Skin of body (tissue), 2 donors: ENCODE measurements around a stretch of chr14.

DNA sequence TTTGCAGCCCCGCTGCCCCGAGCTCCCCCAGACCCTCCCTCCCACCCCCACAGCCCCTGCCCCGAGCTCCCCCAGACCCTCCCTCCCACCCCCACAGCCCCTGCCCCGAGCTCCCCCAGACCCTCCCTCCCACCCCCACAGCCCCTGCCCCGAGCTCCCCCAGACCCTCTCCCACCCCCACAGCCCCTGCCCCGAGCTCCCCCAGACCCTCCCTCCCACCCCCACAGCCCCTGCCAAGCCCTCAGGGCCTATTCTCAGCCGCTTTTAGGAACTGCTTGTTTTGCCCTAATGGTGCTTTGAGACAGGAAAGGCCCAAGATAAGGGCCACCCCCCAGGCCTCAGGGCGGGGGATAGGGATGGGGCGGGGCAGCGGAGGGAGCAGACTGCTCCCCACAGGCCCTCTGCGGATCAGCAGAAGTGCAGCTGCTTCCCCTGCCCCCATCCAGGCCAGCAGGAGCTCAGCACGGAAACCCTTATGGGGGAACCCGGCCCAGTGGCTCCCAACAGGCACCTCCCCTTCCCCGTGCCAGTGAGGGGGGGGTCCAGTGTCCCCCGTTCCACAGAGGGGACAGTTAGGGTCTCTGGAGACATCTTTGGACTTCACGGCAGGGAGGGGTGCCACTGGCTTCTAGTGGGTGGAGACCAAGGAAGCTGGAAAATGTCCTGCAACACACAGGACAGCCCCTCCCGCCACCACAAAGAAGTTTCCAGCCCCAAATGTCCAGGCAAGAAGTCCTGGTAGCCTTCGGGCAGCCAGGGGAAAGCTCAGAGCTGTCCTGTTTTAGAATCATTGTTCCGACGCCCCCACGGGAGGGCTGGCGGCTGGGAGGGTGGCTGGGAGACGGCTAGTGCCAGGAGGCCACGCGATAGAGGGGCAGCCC lies 10.2 kb upstream of the GPR132 start:
- RAMPAGE, long total RNA, result no peak

DNA sequence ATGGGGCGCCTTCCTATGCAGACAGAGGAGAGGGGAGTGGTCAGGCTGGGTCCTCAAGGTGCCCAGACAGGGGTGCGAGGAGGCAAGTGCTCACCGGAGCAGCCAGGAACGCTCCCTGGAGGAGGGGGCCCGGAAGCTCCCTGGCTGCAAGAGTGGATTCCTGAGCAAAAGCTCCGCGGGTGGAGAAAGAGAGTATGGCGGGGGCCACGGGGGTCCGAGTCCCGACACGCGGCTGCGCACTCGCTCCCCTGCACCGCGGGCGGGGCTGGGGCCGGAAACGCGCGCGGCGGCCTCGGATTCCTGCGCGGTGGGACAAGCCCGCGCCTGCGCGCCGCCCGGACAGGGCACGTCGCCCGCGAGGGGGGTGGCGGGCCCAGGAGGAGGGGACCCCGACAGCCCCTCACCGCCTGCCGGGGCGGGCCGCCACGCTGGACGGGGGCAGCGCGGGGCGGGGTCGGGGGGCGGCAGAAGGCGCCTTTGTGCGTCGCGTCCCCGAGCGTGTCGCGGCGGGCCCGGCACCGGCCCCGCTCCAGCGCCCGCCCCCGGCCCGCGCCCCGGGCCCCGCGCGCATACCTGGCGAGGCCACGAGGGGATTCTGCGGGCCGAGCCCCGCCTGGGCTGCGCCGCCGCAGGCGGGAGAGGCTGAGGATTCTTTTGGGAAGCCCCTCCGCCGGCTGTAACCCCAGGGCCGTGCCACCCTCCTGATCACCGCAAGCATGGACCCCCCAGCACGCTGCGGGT lies 27.9 kb upstream of the GPR132 start:
- RAMPAGE, long total RNA, result no peak

GRCh38 chr14:105195982-105197076 lies 15.2 kb upstream of the NUDT14 start:
- RAMPAGE, long total RNA, result no peak

- RAMPAGE, long total RNA, result no peak
Measured at GRCh38 chr14:105366984-105367492, 31.3 kb upstream of the TEX22 start.

- RAMPAGE, long total RNA, result no peak
Measured at GRCh38 chr14:105399855-105400834, 1.8 kb downstream of the TEX22 start.

DNA sequence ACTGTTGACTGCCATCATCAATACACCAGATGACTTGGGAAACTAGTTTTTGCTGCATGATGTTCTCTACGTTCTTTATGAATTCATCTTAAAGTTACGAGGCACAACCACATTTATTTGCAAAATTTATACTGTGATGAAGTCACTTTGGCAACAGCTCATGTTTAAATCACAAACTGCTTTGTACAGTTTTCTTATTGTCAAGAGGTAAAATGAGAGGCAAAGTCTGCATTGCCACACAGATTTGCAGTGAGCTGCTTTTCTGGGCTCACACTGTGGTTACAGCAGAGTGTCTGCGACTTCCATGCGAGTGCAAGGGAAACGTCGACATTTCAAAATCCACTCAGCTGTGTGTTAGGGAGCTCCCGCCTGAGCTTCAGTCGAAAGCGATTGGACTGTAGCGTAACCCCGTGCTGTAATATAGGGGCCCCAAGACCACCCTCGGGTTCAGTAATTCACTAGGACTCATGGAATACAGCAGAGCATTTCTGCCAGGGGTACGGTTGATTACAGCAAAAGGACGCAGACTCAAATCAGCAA lies 13.0 kb downstream of the MTA1 start:
- RAMPAGE, long total RNA, result no peak

DNA sequence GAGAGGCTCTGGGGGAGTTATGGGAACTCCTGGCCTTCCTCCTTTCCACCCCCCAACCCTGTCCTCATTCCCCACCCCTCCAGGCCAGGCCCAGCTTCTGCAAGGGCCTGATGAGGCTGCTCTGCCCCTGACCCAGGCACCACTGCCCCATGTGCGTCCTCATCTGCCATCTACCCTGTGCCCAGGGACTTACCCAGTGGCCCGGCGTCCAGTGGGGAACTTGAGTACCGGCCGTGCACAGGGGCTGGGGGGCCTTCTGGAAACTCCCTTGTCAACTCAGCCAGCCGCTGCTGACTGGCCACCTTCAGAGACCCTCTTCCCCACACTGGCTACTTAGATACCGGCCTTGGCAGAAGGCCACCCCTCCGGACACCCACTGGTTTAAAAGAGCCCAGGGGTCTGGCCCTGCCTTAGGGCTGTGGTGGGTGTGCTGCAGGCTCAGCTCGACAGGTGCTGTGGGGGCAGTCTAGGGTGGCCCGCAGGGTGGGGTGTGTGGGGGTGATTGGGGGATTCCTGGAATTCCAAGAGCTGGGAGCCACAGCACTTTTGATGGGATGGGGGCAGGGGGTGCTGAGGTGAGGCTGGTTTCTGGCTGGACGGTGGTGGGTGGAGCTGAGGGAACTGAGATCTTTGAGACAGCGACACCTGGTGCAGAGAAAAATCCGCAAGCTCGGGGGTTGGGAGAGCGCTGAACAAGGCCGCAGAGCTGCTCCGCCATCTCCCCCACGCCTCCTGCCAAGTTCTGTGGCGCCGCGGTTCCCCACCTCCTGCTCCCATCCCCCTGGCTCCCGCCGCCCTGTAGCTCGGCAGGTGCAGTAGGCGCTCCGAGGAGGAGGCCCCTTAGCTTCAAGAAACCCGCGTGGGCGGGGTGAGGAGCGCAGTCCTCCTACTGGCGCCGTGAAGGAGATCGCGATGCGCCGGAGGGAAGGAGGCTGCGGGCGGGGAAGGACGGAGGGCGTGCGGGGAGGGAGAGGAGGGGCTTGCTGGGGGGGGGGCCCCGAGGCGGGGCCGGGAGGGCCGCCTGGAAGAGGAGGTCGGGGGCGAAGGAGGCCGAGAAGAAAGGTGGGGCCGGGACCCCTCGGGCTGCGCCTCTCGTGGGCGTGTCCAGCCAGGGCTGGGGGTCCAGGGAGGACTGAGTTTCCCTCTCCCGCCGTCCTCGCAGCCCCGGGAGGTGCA lies 1.5 kb upstream of the TEDC1 start:
- RAMPAGE, long total RNA, result no peak

DNA sequence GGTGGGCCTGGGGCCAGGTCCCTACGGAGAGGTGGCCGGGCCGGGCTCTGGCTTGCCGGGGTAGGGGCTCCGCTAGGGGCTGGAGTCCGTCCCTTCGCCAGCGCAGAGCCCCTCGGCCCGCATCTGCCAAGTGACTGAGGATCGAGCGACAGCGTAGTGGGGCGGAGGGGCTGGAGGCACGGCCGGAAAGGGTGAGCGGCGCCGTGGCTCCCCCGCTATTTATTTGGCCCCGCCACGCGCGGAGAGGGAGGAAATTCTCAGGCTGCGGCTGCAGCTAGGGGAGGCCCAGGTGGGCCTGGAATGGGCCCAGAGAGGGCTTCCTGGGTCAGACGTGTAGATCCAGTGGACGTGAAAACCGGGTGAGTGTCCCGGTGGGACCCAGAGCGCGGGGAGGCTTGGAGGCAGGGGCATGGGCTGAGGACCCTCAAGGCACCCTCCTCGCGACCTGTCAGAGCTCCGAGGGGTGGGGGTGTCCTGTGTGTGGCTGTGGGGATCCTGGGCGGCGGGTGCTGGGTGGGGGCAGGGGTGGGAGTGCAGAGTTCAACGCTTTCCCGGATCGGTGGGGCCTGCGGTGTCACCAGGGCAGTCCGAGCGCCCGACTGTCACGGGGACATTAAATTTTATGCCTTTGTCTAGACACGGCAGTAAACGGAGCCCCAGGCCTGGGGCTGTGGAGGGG lies 836 bp downstream of the TMEM121 start:
- RAMPAGE, long total RNA, result no peak

DNA sequence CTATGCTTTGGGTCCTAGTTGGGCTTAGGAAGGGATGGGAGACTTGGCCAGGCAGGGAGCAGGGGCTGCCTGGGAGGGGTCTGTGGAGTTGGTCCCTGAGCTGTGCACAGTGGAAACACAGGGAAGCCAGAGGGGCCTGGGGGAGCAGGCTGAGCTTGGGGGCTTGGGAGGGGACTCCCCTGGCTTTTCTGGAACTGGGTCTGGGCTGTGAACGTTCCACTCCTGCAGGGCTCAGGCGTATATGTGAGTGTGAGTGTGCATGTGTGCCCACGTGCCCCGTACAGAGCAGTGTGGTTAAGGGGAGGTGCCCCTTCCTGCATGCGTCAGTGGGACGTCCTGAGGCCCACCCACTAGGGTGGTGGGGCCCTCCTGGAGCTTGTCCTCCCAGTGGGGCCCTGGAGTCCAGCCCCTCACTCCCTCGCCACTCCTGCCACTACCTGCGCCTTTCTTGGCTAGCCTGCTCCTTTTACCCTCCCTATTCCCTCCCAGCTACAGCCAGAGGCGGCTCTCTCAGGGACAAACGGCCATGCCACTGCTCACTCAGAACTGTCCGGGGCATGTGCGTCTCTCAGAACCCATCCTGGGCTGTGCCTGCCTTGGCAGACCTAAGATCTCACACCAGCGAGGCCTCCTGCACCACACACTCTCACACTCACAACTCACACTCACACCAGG lies 59.8 kb downstream of the TMEM121 start:
- RAMPAGE, long total RNA, result no peak

GRCh38 chr14:105700570-105701356 lies 174.4 kb downstream of the TMEM121 start:
- RAMPAGE, long total RNA, result no peak

GRCh38 chr14:105742627-105743148 lies 216.3 kb downstream of the TMEM121 start:
- RAMPAGE, long total RNA, result no peak

DNA sequence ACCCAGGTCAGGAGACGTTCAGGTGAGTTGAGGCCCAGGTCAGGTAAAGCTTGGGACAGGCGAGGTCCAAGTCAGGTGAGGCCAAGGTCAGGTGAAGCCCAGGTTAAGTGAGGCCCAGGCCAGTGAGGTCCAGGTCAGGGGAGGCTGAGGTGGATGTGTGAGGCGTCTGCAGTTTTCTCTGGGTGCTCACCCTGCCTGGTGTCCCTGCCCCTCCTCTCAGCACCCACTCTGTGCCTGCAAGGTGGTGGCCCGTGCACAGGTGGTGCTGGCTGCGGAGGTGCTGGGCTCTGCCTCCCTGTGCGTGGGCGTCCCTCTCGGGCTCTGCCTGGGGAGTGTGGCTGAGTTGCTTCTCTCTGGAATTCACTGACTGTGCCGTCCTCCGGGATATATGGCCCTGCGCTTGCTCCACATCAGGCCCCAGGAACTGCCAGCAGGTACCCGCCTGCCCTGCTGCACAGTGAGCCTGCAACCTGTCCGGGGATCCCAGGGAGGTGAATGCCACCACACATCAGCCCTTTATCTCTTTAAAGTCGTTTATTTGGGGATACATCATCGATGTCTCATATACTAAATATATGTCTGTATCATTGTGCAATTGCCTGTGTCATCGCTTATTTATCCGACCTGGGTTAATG lies 379.1 kb downstream of the TMEM121 start:
- RAMPAGE, long total RNA, result no peak

GRCh38 chr14:106012135-106012729 lies 485.8 kb downstream of the TMEM121 start:
- RAMPAGE, long total RNA, result no peak

DNA sequence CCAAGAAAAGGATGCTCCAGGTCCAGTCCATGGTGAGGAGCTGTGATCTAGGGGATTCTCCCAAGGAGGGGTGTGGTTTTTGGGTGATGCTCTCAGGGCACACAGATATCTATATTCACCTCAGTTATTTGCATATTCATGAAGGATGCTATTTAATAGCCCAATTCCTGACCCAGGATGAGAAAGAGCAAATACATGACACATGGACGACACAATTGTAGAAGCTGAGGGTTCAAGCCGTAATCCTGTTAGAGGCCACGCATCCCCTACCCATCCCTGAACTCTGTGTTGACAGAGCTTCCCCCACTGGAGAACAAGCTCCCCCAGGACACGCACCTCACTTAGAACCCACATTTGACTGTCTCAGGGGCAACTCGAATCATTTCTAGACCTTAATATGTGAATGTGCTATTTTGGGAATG lies 658.9 kb downstream of the TMEM121 start:
- RAMPAGE, long total RNA, result no peak

GRCh38 chr14:106397029-106397571 lies 870.7 kb downstream of the TMEM121 start:
- RAMPAGE, long total RNA, result no peak

DNA sequence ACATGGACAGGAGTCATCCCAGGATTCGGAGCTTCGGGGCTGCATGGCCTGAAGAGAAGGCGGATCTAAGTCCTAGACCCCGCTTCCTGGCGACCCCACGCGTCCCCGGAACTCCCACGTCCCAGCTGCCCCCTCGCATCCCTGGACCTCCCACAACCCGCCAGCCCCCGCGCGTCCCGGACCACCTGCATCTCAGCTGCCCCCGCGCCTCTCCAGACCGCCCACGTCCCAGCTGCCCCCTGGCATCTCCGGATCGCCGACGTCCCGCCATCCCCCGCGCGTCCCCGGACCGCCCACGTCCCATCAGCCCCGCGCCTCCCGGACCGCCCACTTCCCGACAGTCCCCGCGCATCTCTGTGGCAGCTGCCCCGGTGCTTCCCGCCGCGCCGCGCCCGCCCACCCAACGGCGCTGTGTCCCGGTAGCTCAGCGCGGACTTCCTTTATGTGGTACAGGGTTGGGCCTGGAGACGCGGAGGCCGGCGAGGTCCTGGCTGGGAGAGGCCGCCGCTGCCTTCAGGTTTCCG lies 874.9 kb downstream of the TMEM121 start:
- RAMPAGE, long total RNA, result no peak

GRCh38 chr14:106622677-106622953 lies 1096.2 kb downstream of the TMEM121 start:
- RAMPAGE, long total RNA, result no peak

DNA sequence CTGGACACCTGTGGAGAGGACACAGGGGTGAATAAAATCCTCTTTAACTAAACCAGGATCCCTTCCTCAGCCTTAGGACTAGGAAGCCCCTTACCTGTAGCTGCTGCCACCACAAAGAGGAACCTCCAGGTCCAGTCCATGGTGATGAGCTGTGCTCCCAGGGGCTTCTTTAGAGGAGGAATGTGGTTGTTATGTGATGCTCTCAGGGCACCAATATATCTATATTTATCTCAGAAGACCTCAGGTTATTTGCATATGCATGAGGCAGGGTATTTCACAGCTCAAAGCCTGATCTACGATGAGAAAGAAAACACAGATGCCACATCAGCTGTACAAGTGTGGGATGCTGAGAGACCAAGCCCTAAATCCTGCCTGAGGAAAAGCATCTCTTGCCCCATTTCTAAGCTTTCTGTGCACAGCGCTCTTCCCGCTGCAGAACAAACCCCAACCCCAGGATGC lies 1236.0 kb downstream of the TMEM121 start:
- RAMPAGE, long total RNA, result no peak

- RAMPAGE, long total RNA, result no peak
Measured at GRCh38 chr14:106803042-106803402, 1276.6 kb downstream of the TMEM121 start.

DNA sequence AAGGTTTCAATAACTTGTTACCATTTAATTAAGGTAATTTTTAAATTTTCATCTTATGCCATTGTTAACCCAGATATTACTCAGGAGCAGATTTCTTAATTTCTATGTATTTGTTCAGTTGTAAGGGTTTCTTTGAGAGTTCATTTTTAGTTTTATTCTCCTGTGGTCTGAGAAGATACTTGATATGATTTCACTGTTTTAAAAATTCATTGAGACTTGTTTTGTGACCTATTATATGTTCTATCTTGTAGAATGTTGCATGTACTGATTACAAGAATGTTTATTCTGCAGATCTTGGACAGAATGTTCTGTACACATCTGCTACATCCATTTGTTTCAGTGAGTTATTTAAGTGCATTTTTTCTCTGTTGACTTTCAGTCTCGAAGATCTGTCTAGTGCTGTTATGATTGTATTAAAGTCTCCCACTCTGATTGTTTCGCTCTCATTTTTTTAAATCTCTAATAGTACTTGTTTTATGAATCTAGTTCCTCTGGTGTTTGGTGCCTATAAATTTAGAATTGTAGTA lies 1319.8 kb downstream of the TMEM121 start:
- RAMPAGE, long total RNA, result no peak